Temporal lobe (tissue), 2 donors: ENCODE measurements around a stretch of chr9.

GRCh38 chr9:93098446-93098918 is 2.5 kb downstream of the CARD19 start:
- RAMPAGE, long total RNA, result no peak

- RAMPAGE, long total RNA, result no peak
These were observed 5.8 kb downstream of the NINJ1 start for GRCh38 chr9:93128011-93128980.

- RAMPAGE, long total RNA, result no peak
These were observed 2.8 kb downstream of the NINJ1 start for GRCh38 chr9:93130890-93131948.

- RAMPAGE, long total RNA, result no peak
These were observed 83.8 kb downstream of the WNK2 start for GRCh38 chr9:93267503-93268290.

GRCh38 chr9:93503782-93504423 is 50.5 kb upstream of the FAM120AOS start:
- RAMPAGE, long total RNA, result no peak

DNA sequence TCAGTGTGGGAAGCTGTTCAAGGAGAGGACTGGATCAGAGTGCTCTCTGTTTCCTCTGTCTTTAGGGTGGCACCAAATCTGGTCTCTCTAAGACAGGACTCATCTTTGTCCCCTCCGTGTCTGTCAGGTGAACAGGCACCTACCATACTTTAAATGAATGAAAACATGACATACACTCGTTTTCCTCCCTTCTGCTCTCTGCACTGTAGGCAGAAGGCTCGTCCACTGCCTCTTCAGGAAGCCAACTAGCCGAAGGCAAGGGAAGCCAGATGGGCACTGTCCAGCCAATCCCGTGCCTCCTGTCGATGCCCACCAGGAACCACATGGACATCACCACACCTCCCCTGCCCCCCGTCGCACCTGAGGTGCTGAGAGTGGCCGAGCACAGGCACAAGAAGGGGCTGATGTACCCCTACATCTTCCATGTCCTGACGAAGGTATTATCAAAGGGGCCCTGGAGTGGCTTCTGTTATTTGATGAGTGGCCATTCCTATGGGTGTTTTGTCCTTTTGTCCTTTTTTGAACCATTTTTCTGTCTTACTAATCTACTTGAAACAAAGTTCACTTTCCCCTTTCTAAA is 47.1 kb upstream of the PHF2 start:
- RAMPAGE, long total RNA, result no peak

DNA sequence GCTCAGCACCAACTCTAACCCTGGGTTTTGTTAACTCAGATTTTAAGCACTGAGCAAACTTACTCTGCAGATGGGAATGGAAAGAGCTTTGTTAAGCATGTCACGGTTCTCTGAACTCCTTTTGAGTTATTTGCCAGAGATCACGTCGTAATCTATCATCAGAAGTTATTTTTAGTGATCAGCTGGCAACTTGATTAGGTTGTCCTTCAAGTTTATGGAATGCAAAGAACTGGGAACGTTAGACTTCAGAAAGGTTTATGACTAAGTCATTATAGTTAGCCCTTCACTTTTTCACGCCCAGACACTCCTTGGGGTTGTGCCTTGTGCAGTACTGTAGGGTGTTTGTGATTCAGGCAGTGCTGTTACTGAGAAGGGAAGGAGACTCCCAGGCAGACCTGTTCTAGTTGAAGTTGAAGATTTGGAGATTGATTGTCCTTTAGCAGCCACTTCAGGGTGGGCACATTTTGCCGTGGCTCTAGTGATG is 26.8 kb upstream of the PHF2 start:
- RAMPAGE, long total RNA, result no peak

GRCh38 chr9:93566905-93567526 is 9.4 kb upstream of the PHF2 start:
- RAMPAGE, long total RNA, result no peak

- RAMPAGE, long total RNA, result no peak
These were observed 1.7 kb upstream of the PHF2 start for GRCh38 chr9:93574514-93575160.

GRCh38 chr9:93658061-93658614 is 81.8 kb downstream of the PHF2 start:
- RAMPAGE, long total RNA, result no peak

- RAMPAGE, long total RNA, result no peak
These were observed 97.1 kb downstream of the PHF2 start for GRCh38 chr9:93673528-93673911.

GRCh38 chr9:93951107-93951646 is 4.0 kb downstream of the BARX1 start:
- RAMPAGE, long total RNA, result no peak

DNA sequence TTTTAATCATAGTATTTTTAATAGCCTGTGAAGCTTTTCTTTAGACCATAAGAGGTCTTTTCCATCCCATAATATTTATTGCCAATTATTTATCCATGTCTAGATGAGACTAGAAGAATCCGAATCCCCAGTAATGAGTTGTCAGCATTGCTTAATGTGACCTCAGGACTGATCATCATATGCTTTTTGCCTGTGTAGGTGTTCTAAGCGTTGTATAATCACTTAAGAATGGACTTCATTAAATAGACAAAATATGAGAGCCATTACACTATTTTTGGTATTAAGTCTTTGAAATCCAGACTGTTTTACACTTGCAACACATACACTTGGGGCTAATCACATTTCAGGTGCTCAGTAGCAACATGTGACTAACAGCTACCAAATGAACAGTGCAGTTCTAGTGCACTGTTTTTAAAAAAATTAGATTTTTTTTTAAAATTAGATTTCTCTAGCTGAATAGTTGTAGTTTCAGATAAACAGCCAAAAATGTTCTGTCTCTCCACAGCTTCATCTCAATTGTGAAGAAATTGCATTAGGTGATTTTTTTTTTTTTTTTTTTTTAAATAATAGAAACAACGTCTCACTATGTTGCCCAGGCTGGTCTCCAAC is 84.5 kb downstream of the PTPDC1 start:
- RAMPAGE, long total RNA, result no peak

- RAMPAGE, long total RNA, result no peak
These were observed 76.7 kb upstream of the ZNF169 start for GRCh38 chr9:94182233-94182898.

DNA sequence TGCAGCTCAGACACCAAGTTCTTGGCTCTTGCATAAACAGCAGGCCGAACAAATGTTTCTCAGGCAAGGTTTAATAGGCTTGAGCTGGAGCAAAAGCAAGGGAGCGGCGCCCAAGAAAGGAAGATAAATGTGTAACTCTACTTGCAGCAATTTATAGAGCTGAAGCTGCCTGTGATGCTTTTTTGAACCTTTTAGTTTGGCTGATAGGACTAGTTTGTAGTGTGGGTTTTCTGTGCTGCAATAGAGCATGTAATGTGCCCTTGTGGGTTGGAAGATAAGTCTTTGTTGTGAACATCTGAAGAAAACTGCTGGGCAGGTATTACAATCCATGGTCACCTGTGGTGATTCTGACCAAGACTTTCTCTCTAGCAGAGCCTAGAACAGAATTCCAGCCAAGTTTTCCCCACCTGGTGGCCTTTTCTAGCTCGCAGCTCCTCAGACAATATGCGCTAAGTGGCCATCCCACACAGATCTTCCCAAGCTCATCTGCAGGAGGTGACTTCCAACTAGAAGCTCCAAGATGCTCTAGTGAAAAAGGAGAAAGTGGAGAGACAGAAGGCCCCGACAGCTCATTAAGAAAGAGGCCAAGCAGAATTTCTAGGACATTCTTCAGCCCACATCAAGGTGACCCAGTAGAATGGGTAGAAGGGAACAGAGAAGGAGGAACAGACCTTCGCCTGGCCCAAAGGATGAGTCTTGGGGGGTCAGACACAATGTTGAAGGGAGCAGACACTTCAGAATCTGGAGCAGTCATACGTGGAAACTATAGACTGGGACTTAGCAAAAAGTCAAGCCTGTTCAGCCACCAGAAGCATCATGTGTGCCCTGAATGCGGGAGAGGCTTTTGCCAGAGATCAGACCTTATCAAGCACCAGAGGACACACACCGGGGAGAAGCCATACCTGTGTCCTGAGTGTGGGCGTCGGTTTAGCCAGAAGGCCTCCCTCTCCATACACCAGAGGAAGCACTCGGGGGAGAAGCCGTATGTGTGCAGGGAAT is 28.7 kb downstream of the NUTM2F start:
- RAMPAGE, long total RNA, result no peak

DNA sequence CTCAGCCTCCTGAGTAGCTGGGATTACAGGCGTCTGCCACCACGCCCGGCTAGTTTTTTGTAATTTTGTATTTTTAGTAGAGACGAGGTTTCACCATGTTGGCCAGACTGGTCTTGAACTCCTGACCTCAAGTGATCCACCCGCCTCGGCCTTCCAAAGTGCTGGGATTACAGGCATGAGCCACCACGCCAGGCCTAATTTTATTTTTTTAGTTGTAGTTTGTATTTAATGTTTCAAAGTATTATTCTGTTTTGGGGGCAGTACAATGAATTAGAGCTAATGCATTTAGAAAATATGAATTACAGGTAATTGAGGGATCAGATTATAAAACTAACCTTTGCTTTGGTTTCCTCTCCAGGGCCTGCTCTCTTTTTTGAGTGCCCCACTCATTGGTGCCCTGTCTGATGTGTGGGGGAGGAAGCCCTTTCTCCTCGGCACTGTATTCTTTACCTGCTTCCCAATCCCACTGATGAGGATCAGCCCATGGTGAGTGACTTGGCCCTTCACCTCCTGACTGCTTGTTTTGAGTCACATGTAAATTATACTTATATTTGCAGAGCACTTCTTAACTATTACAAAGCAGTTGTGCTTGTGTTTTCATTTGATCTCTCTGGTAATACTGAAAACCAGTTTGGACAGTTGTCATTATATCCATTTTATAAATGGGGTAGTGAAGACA is 63.8 kb downstream of the MFSD14B start:
- RAMPAGE, long total RNA, result no peak

- RAMPAGE, long total RNA, result no peak
These were observed 84.7 kb downstream of the MFSD14B start for GRCh38 chr9:94458894-94459637.

DNA sequence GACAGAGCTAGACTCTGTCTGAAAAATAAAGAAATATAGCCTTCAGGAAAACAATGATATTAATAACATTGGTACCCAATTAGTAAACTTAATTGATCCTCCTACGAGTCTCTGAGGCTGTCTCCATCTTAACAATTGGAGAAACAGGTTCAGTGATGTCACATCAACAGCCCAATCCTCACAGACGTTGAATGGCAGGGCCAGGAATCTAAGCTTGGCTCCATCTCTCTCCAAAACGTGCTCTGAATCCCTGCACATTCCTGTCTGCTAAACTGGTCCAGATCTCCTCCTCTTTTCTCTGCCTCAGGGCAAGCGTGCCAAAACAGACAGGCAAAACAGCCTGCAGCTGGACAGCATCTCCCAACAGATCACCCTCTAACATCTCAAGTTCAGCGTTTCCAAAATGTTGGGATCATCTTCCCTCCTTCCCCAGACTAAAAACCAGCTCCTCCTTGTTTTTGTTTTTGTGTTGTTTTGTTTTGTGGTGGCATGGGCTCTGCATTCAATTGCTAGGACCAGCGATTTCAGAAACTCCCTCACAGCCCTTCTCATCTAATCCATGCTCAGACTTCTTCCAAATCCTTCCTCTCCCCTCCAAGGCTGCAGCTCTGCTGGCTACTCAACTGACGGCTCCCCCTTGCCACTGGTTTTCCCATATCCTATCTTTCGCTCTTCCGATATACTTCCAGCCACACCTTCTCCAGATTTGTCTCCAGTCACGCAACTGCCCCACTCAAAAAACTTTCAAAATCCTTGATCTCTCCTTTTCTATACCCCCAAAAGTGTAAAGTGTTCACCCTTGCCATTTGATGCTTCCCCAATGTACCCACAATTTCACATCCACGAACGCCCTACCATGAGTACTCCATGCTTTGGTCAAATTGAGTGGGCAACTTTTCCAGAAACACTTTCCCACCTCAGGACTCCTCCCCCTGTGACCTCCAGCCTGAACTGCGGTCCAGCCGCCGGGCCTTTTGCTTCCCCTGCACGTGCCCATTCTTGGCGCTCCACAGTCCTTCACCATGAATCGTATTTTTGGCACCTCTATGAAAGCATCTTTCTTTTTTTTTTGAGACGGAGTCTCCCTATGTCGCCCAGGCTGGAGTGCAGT is 6.3 kb downstream of the FBP1 start:
- RAMPAGE, long total RNA, result no peak

DNA sequence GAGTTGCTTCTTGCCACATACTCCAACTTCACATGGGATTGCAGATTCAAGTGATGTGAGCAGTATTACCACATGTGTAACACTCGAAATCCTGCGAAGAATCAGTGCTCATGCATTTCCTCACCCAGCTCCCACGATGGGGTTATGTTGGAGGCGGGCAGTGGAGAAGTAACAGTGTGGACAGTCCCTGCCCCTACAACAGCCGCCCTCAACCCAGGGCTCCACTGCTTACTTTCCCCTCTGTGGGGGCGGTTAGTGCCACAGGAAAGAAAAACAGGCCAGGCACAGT is 3.9 kb upstream of the FBP1 start:
- RAMPAGE, long total RNA, result no peak

GRCh38 chr9:94734142-94734367 is 7.6 kb downstream of the AOPEP start:
- RAMPAGE, long total RNA, result no peak